Ureter (tissue), 1 donor: ENCODE measurements around the gene PSTPIP1.

DNA sequence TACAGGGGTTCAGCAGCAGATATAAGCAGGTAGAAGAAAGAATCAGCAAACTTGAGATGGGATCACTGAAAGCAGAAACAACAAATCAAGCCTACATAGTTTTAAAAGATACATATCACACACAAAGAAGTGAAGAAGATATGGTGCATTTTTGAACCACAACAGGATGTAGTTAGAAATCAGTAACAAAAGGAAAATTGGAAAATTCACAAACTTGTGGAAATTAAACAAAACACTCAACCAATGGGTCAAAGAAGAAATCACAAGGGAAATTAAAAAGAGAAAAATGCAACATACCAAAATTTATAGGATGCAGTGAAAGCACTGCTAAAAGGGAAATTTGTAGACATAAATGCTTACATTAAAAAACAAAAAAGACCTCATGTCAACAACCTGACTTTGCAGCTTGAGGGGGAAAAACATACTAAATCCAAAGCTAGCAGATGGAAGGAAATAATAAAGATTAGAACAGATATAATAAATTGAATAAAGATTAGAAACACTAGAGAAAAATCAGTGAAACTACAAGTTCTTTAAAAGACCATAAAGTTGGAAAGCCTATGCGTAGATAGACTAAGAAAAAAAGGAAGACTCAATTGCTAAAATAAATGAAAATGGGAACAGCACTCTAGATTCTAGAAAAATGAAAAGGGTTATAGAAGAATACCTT is 35.1 kb downstream of the FBXO22 start:
- PRO-cap = no peak

GRCh38 chr15:75943021-75944300 is 39.8 kb downstream of the FBXO22 start:
- PRO-cap = no peak

DNA sequence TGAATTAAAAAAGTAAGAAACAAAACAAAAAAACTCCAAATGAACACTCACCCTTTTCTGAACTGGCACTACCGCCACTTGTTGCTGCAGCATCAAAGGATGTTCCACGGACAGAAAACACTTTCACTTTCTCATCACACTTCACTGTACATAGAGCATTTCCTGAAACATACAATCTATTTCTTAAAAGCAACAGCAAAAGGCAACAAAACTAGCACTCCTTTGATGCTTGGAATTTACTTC is 25.0 kb downstream of the ETFA start:
- PRO-cap = no peak

- PRO-cap = no peak
These were observed 10.8 kb downstream of the ETFA start for GRCh38 chr15:76300270-76301025.

- PRO-cap = no peak
These were observed 526 bp downstream of the ISL2 start for GRCh38 chr15:76337047-76337551.

DNA sequence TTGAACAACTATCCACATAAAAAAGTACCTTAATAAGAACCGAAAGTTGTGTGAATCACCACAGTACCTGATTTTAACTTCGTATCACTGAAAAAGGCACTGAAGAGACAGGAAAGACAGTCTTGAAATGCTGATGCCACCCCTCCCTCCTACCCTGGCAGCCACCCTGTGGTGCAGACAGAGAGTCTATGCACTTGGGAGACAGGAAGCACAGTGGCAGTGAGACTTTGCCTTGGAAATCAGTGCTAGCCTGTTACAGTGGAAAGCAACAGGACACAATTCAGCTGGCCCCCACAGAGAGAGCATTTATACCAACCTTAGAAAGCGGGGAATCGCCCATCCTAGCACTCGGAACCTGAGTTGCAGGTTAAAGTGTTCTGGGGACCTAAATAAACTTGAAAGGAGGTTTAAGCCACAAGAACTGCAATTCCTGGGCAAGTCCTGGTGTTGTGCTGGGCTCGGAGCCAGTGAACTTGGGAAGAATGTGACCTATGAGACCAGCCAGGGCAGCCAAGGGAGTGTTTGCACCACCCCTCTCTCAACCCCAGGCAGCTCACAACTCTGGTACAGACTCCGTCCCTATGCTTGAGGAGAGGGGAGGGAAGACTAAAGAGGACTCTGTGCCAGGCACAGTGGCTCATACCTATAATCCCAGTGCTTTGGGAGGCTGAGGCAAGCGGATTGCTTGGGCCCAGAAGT is 240.1 kb downstream of the ISL2 start:
- PRO-cap = no peak

DNA sequence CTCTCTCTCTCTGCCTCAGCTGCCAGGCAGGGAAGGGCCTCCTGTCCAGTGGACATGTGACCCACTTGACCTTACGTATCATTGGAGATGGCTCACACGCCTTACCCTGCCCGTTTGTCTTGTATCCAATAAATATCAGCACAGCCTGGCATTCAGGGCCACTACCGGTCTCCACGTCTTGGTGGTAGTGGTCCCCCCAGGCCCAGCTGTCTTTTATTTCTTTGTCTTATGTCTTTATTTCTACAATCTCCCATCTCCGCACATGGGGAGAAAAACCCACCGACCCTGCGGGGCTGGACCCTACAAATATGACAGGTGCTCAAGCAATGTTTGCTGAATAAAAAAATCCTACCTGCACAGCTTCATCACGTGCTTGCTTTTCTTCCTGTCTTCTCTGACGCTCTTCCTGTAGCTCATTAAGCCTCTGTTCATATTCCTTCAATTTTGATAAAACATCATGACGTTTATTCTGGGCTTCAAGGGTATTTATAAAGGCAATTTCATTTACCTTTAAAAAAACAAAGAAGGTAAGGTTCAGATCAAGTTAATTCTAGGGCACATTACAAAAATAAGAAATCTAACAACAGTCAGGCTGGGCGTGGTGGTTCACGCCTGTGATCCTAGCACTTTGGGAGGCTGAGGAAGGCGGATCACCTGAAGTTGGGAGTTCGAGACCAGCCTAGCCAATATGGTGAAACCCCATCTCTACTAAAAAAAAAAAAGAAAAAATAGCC is 172.1 kb downstream of the SCAPER start:
- PRO-cap = no peak

DNA sequence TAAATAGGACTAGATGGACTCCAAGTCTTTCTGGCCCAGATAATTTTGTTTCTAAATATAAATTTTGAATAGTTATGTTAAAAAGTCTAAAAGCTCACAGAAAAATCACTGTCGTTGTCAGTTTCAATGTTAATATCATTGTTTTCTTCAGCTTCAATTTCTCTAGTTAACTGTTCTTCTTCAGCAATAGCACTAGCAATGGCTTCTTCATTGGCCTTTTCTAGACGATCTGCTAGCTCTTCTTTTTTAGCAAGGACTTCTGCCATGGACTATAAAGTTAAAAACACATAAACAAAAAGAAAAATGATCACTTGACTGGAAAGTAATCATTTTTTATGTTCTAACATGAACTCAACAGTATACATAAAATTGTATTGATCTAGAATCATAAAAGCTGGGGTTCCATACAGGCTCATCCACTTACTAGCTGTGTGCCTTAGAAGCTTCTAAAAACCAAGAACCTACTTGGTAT is 138.3 kb downstream of the SCAPER start:
- PRO-cap = no peak

- PRO-cap = no peak
These were observed at the start of gene PSTPIP1 for GRCh38 chr15:76994552-76995814. TSS of gene PSTPIP1 (plus strand) at chr15:76995126.

DNA sequence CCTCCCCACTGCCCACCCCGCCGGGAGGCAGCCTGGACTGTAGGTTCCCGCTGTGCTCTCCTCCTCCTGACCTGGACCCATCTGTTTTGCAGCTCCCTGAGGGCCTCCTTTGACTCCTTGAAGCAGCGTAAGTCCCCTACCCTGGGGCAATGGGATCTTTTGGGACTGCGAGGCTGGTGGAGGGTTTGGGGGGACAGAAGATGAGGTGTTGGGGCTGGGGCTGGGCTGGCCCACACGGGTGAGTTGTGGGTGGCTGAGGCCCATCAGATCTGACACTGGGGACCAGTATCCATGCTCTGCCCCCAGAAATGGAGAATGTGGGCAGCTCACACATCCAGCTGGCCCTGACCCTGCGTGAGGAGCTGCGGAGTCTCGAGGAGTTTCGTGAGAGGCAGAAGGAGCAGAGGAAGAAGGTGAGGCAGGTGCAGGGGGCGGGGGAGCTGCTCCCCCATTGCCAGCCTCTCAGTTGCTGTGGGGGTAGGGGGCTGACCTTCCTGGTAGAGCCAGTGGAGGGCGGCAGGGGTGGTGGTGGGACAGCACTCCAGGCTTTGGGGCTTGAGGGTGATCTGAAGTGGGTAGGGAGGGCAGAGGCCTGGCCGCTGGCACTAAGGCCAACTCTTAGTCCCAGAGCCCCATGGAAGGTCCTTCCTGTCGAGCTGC is 30.4 kb downstream of the PSTPIP1 start:
- PRO-cap = no peak

DNA sequence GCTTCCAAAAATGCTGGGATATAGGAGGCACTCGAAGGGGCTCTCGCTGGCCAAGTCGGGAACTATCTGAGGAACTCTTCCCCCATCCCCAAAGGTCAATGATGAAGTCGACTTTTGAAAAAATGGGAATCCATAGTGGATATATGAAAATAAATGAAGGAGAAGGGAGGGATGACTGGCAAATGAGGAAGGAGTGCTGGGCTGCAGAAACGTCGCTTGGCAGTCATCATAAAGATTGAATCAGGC is 28.5 kb downstream of the TSPAN3 start:
- PRO-cap = no peak

DNA sequence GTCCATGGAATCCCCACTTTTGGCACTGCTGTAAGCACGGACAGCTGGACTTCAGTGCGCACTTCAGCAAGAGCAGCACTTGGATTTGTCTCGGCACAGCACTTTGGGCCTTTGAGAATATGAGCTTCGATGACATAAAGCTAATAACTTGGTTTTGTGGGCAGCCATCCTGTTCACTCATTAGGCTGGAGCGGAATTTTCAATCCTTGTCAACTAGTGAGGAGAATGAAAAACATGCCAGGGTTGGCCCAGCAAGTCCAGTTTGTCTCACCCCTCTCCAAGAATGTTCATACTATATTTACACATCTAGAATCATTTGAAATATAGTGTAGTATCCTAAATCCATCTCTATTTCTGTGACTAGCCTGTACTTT is 38.6 kb upstream of the TSPAN3 start:
- PRO-cap = no peak

DNA sequence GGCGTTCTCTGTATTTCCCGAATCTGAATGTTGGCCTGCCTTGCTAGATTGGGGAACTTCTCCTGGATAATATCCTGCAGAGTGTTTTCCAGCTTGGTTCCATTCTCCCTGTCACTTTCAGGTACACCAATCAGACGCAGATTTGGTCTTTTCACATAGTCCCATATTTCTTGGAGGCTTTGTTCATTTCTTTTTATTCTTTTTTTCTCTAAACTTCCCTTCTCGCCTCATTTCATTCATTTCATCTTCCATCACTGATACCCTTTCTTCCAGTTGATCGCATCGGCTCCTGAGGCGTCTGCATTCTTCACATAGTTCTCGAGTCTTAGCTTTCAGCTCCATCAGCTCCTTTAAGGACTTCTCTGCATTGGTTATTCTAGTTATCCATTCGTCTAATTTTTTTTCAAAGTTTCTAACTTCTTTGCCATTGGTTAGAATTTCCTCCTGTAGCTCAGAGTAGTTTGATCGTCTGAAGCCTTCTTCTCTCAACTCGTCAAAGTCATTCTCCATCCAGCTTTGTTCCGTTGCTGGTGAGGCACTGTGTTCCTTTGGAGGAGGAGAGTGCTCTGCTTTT is 84.2 kb upstream of the TSPAN3 start:
- PRO-cap = no peak

DNA sequence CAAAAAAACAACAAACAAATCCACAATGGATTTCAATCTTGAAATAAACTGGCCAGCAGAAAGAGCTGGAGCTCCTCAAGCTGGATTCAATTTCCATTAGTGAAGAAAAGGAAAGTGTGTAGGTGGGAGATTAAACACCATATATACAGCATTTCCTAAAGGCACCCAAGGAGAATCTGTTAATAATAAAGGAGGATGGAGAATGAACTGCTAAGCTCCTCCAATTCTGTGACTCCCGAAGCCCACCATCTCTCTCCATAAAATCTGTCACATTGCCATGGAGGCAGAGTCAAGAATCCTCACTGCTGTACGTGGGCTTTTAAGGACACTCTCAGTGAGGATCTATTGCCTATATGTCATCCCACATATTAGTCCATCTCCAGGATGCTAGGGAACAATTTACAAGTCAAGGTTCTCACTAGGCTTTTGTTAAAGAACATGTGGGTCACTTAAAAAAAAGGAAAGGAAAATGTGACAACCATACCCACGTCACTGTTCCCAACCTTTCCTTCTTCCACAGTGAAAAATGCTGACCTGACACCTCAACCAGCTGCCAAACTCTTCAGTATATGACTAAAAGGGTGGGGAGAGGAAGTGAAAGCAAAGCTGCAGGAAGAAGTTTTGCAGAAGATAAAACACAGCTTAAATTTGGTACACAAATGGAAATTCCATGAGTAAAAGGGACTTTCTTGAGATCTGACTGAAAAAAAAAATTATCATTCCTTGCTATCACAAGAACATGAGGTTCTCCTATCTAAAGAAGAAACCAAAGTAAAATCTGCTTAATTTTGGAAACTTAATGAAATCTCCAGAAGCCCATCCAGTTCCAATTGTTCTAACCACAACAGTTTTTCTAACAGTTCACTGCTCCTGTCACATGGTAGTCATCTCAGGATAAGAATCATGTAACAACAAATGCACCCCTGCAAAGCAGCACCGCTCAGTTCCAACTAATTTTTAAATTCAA is 116.8 kb upstream of the TSPAN3 start:
- PRO-cap = no peak

- PRO-cap = no peak
These were observed 152.4 kb downstream of the PEAK1 start for GRCh38 chr15:77267284-77268077.

- PRO-cap = no peak
These were observed 134.6 kb downstream of the PEAK1 start for GRCh38 chr15:77285086-77285910.

DNA sequence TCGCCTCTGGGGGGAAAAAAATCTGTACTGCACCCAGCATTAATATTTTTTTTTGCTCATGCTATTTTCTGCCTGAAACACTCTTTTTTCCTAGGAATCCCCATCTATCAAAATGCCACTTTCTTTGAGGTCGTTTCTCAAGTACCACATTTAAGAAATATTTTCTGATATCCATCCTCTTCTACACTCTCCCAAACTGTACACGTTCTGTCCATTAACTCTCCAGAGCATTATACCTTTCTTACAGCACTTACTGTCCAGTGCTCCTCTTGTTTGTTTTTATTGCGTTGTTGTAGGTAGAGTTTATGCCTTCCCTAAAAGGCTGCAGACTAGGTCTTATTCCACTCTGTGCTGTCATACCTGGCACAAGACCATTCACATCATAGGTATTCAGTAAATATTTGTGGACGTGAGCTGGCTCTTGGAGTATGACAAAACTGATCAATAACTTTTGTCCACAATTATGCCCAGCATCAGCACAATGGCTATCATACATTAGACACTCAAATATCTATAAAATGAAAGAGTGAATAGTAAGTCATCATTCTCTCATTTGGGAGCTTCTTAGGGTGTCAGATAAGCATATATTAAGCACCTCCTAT is 4.4 kb downstream of the HMG20A start:
- PRO-cap = no peak

GRCh38 chr15:77513064-77513780 is 92.5 kb downstream of the HMG20A start:
- PRO-cap = no peak

- PRO-cap = no peak
These were observed 504 bp downstream of the LINGO1 start for GRCh38 chr15:77632239-77632576.

DNA sequence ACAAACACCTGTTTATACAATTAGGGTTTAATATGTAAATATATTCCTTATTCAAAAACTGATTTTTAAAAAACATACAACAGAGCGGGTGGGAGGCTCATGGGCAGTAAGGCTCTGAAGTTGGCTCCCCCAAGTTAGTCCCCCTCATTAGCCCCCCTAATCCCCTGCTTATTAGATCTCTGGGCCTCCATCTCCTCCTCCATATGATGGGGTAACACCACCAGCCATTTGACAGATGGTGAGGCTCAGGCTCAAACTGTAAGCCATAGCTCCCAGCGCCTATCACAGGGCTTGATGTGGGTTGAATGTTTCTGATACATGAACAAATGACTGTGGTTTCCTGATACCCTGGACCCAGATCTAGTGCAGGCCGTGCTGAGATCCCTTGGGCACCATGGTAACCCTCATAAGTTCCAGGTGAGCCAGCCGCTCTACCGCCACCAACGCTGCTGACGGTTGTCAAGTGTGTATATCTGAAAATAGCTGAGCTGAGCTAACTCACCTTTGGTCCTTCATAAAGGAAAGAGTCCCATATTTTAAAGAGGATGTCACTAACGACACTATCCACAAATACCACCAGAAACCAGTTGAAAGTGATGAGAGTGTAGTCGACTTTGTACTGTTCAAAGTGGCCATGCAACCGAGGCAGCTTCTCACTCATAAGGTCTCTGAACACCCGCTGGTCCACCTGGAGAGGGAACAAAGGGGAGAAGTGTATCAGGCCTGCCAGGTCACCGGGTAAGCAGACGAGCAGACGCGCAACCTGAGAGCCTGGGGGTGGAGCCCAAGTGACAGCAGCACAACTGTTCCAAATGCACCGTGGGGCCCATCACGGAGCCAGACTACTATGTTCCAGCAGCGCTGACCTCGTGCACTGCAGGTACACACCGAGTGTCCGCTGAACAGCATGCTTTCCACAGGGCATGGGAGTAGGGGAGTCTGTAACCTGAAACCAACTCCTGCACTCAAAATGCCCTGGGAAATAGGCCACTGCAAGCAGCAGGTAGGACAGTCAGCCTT is 74.4 kb downstream of the TBC1D2B start:
- PRO-cap = no peak